Anterior vena cava (tissue), 1 donor: ENCODE measurements around a stretch of chr3.

- PRO-cap, result no peak
These were observed 18.0 kb downstream of the MYNN start for GRCh38 chr3:169790851-169791874.

GRCh38 chr3:169953918-169954707 is 12.5 kb upstream of the SEC62 start:
- PRO-cap, result no peak

GRCh38 chr3:169992598-169993230 is 26.1 kb downstream of the SEC62 start:
- PRO-cap, result no peak

DNA sequence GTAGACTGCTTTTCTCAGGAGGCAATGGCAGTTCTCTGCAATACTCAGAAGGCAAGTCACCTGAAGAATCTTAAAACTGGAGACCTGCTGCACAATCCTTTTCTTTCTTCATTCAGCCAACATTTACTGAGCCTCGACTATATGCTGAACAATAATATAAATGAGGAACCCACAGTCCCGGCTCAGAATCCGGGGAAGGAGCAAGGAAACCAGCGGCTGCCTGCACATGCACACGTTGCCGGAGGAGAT is 35.2 kb downstream of the SEC62 start:
- PRO-cap, result no peak

- PRO-cap, result no peak
These were observed 55.7 kb downstream of the PRKCI start for GRCh38 chr3:170277935-170278264.

GRCh38 chr3:170474883-170475281 is 56.2 kb downstream of the CLDN11 start:
- PRO-cap, result no peak

DNA sequence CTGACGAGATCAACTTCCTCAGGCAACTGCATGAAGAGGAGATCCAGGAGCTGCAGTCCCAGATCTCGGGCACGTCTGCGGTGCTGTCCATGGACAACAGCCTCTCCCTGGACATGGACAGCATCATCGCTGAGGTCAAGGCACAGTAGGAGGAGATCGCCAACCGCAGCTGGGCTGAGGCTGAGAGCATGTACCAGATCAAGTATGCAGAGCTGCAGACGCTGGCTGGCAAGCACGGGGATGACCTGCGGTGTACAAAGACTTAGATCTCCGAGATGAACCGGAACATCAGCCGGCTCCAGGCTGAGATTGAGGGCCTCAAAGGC is 77.4 kb downstream of the CLDN11 start:
- PRO-cap, result no peak

- PRO-cap, result no peak
These were observed 2.5 kb downstream of the RPL22L1 start for GRCh38 chr3:170867044-170868328.

GRCh38 chr3:171027717-171029061 is 1.7 kb upstream of the SLC2A2 start:
- PRO-cap, result no peak

DNA sequence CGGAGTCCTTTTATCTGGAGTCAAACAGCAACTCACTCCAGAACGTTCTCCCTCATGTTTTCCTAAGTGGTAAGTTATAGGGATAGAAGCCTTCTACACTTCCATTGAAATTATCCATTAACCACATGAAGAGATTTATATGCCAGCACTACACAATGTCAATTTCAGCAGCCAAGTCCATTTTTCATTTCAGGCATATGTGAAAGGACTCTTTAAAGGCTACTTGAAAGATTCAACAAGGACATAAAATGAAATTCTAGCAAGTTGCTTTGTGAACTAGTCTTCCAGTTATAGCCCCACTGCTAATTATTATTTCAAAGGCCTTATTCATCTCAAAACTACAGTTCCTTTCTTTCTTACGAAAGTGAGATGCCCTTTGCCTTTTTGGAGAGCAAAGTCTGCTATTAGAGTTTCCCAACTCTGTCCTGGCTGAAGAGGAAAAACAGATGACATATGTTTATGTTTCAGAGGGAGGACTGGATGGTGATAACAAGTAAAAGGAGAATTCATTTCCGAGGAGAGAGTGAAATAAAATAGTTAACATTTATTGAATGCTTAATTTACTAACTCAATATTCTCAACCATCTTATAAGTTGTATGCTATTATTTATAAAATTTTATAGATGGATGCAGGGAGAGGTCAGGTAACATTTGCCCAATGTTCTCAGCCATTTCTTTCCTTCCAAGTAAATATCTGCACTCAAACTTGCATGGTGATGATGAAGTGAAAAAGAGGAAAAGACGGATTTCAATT is 66.1 kb upstream of the SLC2A2 start:
- PRO-cap, result no peak

- PRO-cap, result no peak
These were observed 127.0 kb upstream of the SLC2A2 start for GRCh38 chr3:171153359-171153997.

- PRO-cap, result no peak
These were observed 153.5 kb downstream of the TNIK start for GRCh38 chr3:171306747-171307110.

GRCh38 chr3:171334199-171334960 is 125.8 kb downstream of the TNIK start:
- PRO-cap, result no peak

GRCh38 chr3:171524167-171524460 is 63.9 kb upstream of the TNIK start:
- PRO-cap, result no peak

- PRO-cap, result no peak
These were observed 127.2 kb downstream of the PLD1 start for GRCh38 chr3:171683031-171683522.

DNA sequence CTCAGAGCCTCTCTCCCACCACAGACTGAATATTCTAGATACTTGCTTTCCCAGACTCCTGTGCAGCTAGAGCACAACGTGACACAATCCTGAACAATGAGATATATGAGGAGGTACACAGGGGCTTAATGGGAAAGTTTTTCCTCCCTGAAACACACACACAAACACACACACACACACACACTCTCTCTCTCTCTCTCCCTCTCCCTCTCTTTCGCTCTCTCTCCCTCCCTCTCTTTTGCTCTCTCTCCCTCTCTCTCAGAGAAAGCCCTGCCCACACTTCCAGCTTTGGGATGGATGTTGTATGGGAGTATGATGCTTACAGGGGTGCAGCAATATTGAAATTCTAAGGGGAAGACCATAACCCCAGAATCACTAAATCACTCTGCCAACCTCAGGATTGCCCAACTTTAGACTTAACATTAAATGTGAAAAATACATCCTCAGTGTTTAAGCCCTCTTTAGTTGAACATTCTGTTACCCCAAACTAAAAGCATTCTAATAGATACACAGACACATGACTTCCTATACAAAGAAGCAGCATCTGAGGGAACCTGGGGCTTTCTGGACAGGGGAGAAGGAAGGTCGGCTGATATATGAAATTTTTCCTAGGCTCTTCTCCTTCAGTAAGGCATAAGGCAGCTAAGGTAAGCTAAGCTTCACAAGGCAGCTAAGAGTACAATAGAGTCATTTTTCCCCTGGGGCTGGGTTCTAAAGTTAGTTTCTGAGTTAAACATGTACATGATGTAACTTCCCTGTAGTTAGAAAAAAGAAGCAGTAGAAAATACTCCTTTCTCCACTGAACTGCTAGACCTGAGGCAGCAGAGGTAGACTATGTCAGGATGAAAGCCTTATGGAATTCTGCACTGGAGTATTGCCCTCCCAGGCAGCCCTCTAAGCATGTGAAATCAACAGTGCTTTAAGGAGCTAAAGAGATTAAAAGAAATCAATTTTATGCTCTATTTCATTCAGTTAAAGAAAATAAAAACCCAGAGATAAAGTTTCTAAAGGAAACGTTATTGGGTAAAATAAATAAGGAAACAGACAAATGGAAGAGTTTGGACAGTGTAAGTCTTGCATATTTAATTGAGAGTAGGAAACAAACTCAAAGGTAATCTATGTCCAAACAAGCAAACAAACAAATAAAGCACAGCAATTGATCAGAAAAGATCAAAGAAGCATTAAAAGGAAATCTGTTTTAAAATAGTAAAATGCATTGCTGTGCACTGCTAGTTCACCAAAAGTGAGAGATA is 109.7 kb downstream of the PLD1 start:
- PRO-cap, result no peak

DNA sequence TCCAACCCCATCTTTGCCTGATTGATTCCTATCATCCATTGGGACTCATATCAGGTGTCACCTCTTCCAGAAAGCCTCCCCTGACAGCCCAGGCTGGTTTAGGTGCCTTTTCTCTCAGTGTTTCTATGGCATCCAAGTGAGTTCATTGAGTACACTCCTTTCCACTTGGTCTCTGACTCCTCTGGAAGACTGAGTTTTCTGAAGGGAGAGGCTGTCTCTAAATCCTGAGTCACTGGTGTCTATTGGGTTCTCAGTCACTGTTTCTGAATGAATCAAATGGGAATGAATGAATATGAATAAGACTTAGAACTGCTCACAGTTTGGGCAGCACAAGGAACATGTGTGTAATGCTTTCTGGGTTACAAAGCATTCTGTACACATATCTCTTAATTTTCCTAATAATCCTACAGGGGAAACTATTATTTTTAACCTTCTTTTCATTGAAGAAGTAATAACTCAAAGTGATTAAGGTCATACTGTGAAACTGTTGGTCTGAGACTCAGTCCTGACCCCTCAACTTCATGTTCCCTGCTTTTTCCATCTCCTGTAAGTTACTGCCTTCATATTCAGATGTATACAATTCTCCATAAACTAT is 56.2 kb downstream of the PLD1 start:
- PRO-cap, result no peak

- PRO-cap, result no peak
These were observed 13.5 kb downstream of the PLD1 start for GRCh38 chr3:171796682-171797335.

- PRO-cap, result no peak
These were observed 72.0 kb upstream of the FNDC3B start for GRCh38 chr3:171967245-171967878.

GRCh38 chr3:172059316-172060017 is 20.1 kb downstream of the FNDC3B start:
- PRO-cap, result no peak